Temporal lobe (tissue), 2 donors: Measurements from ENCODE around the gene PODXL.

DNA sequence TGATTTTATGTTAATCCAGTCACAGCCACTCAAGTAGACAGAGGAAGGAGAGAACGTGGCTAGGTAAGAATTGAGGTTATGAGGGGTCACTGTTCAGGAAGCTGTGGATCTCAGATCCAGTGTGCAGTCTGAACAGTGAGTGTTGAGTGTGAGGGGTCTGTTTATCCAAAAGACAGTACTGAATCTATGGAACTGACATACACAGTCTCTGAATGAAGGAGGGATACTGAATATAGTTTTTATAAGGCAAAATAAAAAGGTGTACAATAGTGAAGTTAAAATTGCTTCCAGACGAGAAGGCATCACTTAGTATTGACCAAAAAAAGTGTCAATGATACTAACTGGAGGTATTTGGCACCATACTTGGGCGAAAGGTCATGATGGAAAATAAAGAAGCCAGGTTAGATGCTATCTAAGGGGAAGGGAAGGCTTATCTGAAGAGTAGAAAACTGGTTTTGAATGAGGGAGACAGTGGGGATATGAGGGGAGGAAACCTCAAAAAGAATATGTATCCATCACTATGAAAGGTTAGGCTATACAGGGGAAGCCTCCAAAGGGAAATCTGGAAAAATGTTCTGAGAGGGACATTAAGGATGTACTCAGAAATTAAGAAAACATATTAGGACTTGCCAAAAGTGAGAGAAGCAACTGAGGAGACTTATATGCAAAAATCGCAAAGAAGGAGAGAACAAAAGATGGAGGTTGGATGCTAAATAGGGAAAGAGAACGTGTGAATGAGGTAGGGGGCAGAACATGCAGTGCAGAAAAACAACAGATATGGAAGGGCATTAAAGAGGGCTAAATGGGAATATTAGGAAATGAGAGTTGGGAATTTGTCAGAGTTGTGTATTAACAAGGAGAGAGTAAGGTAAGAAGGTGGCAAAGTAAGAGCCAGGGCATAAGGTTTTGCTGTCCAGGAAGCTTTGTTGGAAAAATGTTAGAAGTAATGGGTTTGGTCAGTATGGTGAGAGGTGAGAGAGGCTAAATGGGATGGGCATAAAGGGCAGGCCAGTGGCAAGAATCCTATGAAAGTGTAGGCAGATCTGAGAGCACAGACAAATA lies 24.3 kb downstream of the MEST start:
- RAMPAGE, long total RNA: no peak

- RAMPAGE, long total RNA: no peak
These were observed 29.8 kb downstream of the MEST start for GRCh38 chr7:130521424-130522339.

DNA sequence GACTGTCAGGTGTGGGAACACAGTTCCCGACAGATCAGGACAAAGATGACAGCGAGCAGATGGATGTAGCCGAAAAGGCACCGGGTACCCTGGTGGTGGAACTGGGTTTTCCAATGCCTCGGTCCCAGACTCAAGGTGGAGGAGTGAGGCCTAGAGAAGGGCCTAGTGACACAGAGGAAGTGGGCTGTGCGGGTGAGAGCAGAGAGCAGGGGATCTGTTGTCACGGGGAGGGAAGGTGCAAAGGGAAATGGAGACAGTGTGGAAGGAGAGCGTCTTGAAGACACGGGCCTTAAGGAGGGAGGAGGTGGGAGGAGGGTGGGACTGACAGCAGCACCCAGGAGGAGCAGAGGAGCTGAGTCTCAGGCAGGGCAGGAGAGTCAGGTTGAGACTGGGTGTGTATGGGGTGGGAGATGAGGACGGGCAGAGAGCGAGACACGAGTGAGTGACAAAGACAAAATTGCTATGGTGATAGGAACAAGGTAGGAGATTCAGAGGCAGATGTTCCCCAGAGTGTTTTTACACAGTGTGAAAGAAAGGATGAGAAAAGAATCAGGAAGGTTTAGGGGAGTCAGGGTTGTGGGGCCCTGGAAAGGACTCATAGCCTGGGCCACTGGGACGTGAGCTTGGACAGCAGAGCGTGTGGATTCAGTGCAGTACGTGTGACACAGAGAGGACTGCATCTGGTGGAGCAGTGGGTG lies 49.4 kb downstream of the MEST start:
- RAMPAGE, long total RNA: no peak

- RAMPAGE, long total RNA: no peak
These were observed 159.4 kb upstream of the KLF14 start for GRCh38 chr7:130893319-130893945.

DNA sequence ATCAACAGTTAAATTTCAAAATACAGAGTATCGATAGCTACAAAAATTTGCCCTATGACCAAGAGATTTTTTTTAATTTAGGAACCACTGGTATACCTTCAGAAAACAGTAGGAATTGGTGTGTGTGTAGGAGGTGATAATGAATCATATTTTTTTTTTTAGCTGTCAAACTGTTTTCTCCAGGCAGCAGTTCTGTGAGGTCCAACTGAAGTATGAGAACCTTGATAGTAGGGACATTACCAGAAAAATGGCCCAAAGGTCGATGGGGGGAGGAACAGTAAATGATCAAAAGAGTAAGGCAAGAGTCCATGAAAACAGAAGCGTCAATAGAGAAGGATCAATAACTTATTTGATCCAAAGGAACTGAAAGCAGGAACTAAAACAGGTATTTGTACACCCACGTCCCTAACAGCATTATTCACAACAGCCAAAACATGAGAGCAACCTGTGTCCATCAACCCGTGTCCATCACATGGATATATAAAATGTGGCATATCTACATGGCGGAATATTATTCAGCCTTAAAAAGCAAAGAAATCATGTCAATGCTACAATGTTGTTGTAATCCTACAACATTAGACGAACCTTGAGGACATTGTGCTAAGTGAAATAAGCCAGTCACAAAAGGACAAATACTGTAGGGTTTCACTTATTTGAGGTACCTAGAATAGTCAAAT lies 213.8 kb upstream of the KLF14 start:
- RAMPAGE, long total RNA: no peak

GRCh38 chr7:130957711-130958482 lies 223.9 kb upstream of the KLF14 start:
- RAMPAGE, long total RNA: no peak

DNA sequence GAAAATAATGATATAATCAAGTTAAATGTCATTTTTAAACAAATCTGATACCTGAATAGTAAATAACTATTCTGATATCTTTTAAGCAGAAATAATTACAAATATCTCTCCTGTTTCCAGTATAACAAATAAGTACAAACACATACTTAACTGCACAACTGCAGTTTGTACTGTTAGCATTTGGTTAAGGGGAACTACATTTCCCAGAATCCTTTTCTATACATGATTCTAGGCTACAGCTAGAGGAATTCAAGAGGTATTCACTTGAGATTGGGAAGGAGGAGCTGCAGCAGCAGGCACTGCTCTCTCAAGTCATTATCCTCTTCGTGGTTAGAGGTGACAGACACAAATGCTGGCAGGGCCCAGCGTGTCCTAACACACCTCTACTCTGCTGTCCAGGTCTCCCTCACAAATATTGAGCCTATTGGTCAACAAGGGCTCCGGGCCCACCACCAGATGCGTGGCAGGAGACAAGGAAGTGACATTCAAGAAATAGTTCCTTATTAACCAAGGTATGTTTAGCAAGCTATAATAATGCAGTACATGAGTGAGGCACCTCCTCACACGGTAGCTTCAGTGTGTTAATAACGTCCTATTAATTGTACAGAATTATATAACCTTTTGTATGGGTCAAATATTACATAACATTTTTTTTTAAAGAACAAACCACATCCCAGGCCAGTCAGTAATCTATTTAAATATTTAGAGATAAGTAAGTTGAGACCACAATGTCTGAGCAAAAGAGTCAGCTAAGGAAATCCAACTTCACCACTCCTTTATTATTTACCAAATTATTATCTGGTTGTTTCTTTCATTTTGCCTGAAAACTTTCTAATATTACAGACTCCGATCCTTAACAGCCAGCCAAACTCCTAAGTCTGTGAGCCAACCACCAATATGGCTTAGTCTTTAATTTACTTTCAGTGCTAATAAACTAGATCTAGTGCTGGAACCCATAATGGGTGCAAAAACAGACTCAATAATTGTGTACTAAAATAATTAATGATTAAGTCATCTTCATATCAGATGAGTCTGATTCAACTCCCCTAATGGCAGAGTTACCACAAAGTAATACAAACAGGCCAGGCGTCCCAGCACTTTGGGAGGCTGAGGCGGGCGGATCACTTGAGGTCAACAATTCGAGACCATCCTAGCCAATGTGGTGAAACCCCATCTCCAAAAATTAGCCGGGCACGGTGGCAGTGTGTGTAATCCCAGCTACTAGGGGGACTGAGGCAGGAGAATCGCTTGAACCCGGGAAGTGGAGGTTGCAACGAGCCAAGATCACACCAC lies 254.7 kb upstream of the MKLN1 start:
- RAMPAGE, long total RNA: no peak

DNA sequence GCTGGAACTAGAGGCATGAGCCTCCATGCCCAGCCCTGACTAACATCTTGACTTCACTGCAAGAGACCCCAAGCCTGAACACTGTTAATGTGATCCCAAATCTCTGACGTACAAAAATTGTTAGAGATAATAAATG lies 244.7 kb upstream of the MKLN1 start:
- RAMPAGE, long total RNA: no peak

DNA sequence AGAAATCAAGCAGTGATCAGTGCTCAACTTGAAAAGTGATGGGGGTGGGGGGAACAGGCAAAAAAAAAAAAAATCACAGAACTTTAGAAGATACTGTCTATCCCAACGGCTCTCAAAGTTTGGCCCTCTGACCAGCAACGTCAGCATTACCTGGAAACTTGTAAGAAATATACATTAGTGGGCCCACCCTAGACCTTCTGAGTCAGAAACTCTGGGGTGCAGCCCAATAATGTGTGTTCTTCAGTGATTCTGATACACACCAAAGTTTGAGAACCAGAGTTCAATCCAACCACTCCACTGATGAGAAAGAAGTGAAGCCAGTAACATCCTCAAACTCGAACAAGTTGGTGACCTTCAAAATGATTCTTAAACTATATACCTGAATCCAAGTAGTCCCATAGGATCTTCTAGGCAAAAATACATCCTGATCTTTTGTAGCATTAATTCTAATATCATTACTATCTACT lies 227.8 kb upstream of the MKLN1 start:
- RAMPAGE, long total RNA: no peak

- RAMPAGE, long total RNA: no peak
These were observed 108.1 kb upstream of the MKLN1 start for GRCh38 chr7:131219533-131220055.

DNA sequence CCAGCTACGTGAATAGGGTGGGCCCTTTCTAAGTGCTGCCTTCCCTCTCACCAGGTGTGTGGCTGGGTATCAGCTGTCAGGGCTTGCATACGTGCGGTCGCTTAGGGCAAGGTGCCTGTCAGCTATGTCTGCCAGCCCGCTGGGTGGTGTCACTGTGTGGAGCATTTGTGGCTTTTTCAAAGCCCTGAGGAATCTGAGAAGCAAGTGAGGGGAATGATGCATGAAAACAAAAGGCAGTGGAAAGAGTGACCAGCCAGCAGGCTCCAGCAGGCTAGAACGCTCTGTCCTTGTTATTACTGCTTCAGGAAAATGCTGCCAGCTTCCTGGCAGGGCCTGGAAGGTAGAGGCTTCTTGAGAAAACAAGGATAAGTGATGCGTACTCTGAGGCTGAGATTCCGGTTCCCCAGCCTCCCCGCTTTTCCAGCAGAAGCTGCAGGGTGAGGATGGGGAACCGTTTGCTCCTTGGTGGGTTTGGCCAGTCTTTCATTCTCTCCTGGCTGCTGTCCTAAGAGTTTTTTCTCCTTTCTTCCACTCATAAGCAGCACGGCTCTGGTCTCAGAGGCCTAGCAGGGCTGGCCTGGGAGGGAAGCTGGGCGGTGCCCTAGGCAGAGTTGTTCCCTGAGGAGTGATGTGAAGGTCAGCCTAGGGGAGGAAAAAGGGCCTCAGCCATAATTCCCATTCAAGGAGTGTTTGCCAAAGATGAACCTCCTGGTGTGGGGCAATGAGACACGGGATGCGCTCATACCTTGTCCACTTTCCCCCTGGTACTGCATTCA lies 42.9 kb upstream of the MKLN1 start:
- RAMPAGE, long total RNA: no peak

DNA sequence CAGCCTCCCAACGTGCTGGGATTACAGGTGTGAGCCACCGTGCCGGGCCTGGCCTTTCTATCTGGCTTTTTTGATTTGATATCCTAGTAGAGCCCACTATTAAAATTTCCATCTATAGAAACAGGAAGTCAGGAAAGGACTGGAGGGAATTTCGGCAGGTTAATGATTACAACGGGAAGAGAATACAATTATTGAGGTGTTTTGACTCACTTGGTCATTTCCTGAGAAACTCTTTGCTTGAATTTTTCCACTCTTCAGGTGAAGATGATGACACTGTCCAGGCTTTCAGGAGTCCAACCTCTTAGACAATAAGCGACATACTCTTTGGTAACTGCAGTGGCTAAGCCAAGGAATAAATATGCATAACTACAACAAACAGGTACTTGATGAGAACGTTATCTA lies 1.1 kb upstream of the MKLN1 start:
- RAMPAGE, long total RNA: no peak

GRCh38 chr7:131555706-131556710 lies at the start of gene PODXL:
Gene PODXL (minus strand): TSS chr7:131556628.
- RAMPAGE, long total RNA: no peak

- RAMPAGE, long total RNA: no peak
These were observed 325.0 kb downstream of the PLXNA4 start for GRCh38 chr7:132251176-132251710.

GRCh38 chr7:132865233-132865831 lies 216.6 kb downstream of the CHCHD3 start:
- RAMPAGE, long total RNA: no peak

- RAMPAGE, long total RNA: no peak
These were observed 28.5 kb downstream of the CHCHD3 start for GRCh38 chr7:133053264-133053865.

DNA sequence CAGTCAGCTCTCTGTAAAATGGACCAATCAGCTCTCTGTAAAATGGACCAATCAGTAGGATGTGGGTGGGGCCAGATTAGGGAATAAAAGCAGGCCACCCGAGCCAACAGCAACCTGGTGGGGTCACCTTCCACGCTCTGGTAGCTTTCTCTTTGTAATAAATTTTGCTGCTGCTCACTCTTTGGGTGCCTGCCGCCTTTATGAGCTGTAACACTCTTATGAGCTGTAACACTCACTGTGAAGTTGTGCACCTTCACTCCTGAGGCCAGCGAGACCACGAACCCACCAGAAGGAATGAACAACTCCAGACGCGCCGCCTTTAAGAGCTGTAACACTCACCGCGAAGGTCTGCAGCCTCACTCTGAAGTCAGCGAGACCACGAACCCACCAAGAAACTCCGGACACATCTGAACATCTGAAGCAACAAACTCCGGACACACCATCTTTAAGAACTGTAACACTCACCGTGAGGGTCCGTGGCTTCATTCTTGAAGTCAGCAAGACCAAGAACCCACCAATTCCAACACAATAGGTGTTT lies 171.2 kb downstream of the EXOC4 start:
- RAMPAGE, long total RNA: no peak

GRCh38 chr7:133688996-133689629 lies 436.2 kb downstream of the EXOC4 start:
- RAMPAGE, long total RNA: no peak

DNA sequence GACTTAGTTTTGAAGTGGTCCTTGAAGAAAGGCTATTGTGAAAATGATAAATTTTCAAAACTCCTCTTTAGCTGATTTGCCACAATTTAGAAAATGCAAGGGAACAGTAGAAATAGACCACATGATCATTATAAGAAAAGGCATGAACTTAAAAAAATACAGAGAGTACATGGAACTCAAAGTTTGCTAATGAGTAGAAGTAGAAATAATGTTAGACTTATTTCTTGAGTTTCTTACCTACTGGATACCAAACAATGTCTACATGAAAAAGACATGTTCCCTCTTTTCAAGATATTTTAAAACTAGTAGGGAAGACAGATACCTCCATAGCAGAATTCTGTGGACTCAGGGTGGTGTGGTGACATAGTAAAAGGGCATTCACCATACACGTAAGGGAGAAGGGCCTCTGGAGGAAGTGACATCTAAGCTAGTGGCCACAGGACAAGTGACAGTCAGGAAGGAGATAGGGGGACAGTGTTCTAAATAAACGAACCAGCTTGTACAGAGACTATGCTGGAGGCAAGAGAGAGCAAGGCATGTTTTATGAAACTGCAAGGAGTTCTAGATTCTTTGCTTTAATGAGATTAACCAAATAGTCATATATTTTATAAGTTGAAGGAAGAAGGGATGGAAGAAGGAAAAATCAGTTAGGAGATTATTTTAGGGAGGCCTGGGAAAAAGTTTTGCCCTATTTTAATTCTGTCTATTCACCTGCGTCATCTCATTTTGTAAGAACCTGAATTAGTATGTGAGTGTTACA lies 321.7 kb upstream of the LRGUK start:
- RAMPAGE, long total RNA: no peak

- RAMPAGE, long total RNA: no peak
These were observed 136.6 kb upstream of the LRGUK start for GRCh38 chr7:133990630-133990920.